NCI-H460 (cell line): ENCODE results near the genes CD276, INSYN1 and CYP11A1.

GRCh38 chr15:73193440-73194066 is 141.3 kb downstream of the NEO1 start:
RAMPAGE:
- cytosol, long total RNA: no peak
- long total RNA: no peak
- nucleus, long total RNA: no peak

RAMPAGE:
- cytosol, long total RNA: no peak
- long total RNA: no peak
- nucleus, long total RNA: no peak
These were observed 67.6 kb downstream of the HCN4 start for GRCh38 chr15:73301182-73301616.

GRCh38 chr15:73564942-73565219 is 68.3 kb downstream of the NPTN start:
RAMPAGE:
- cytosol, long total RNA: no peak
- long total RNA: no peak
- nucleus, long total RNA: no peak

DNA sequence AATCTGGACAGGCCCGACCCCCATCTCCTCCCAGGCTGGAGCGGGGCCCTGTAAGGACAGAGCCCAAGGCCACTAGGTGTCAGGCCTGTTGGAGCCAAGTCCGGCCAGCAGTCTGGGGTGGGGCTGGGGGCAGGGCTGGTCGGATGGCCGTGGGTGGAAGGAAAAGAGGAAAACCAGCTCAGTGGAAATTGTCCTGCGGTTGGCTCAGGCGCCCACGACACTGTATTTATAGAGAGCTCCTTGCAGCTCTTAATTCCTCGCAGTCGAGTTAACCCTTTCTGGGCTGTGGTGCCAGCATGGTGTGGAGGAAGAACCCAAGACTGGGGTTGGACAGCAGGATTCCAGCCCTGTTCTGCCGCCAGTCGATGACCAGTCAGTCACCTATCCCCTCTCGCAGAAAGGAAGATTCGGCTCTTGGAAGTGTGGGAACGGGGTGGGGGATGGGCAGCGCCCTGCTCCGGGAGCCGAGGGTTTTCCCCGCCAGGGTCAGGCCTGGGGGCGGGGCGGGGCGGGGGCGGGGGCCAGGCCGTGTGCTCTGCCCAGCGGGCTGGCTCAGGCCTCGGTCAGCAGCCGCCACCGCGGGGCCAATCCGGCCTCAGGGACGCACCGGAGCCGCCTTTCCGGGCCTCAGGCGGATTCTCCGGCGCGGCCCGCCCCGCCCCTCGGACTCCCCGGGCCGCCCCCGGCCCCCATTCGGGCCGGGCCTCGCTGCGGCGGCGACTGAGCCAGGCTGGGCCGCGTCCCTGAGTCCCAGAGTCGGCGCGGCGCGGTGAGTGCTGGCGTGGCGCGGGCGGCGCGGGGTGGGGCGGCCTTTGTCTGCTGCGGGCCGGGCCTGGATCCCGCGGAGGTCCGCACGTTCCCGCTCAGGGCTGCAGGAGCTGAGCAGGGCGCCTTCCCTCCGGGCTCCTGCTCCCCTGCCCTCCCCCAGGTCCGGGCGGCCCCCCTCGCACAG is at the start of gene CD276:
Gene CD276 (plus strand): TSS at position 692 of the 952 bp plus-strand sequence.
RAMPAGE:
- cytosol, long total RNA: no peak
- long total RNA: no peak
- nucleus, long total RNA: no peak

DNA sequence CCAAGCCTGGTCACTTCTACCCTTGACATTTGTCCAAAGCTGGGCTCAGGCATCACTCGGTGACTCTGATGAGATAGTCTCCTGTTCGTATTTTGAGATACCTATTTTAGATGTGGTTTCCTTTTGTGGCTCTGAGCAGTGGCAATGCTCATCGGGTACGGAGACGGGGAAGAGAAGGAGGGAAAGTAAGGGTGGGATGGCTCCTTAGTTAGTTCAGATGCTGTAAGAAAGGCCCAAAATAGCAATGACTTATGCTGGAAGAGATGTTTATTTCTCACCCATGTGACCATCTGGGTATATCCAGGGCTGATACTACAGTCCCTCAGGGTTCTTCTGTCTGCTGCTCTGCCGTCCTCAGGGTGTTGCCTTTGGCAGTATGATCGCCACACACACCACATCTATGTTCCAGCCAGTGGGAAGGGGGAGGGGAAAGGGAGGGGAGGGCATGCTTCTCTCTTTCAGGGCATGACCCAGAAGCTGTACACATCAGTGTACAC is 10.1 kb downstream of the CD276 start:
RAMPAGE:
- cytosol, long total RNA: no peak
- long total RNA: no peak
- nucleus, long total RNA: no peak

DNA sequence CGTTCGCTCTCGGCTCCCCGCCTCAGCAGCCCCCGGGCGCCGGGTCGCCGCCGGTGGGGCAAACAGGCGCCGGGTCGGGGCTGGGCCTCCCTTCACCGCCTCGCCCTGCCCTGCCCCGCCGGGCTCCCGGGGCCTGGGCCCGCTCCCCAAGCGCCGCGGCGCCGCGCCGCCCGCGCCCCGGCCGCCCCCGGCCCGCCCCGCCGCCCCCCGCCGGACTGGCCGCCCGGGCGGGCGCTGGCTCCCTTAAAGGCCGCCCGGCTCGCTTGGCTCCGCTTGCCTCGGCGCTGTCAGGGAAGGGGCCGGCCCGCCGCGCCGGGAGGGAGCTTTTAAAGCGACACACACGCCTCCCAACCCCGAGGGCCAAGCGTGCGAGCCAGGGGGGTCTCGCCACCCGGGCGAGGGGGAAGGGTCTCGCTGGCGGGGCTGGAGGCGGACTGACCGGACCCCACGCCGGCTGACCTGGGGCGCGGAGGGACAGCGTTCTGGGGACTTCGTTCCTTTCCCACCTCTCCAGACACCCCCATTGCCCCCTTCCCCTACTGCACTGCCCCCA is at the start of gene INSYN1:
Gene INSYN1 (minus strand): TSS at position 301 of the 553 bp plus-strand sequence.
RAMPAGE:
- cytosol, long total RNA: no peak
- long total RNA: no peak
- nucleus, long total RNA: no peak

DNA sequence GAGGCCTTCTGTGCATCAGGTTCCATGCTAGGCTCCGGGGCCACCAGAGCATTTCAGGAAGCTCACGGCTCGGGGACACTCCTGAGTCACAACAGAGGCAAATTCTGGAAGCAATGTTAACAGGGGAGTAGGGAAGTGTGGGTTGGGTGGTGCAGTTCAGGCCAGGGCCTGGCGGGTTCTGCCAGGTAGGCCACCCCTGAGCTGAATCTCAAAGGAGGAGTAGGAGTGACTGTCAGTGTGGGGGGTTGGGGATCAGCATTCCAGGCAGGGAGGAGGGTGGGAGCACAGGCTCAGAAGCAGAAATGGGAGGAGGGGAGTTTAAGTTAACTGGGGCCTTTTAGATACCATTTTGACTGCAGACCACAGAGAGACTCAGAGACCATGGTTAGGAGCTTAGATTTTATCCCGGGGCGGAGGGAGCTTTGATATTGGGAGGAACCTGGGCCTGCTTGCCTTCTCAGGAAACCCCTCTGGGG is 719 bp upstream of the INSYN1 start:
RAMPAGE:
- cytosol, long total RNA: no peak
- long total RNA: no peak
- nucleus, long total RNA: no peak

GRCh38 chr15:73927475-73928607 is 1.6 kb downstream of the LOXL1 start:
RAMPAGE:
- cytosol, long total RNA: start-site peak on the minus strand at chr15:73927697-73927829, 11 and 13 reads in 2 replicates
- long total RNA: start-site peak on the minus strand at chr15:73927788-73927831, 10 and 34 reads in 2 replicates; start-site peak on the minus strand at chr15:73927910-73928006, 8 and 34 reads in 2 replicates
- nucleus, long total RNA: no peak

RAMPAGE:
- cytosol, long total RNA: no peak
- long total RNA: no peak
- nucleus, long total RNA: no peak
These were observed 3.0 kb downstream of the LOXL1 start for GRCh38 chr15:73929243-73929688.

GRCh38 chr15:73983006-73983984 is 8.8 kb downstream of the STOML1 start:
RAMPAGE:
- cytosol, long total RNA: no peak
- long total RNA: no peak
- nucleus, long total RNA: no peak

RAMPAGE:
- cytosol, long total RNA: no peak
- long total RNA: no peak
- nucleus, long total RNA: no peak
These were observed 15.0 kb downstream of the CCDC33 start for GRCh38 chr15:74250953-74251797.

DNA sequence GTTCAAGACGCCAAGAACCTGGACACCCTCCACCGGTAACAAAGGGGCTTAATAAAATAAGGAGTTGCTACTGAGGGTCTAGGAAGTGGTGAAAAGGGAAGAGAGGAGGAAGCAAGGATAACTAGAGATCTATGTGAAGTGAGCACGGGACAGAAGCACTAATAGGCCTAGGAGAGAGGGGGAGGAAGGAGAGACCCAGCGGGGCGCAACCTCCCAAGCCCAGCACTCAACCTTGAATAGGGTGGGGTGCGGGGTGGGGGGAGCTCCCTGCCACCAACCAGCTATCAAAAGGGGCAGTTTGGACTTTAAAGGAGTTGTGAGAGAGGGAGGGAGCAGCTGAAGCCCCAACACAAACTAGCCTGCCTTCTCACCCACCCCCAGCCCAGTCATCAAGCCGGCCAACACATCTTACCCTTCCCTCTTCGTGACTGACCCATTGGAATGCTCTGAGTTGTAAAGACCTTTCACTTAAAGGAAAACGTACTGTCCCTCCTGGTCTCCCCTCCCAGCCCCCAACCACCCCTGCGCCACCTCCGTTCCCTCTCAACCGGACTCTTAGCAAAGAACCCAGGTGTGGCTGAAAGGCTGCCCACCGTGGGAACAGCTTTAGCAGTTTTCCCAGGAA is 2.7 kb downstream of the CYP11A1 start:
RAMPAGE:
- cytosol, long total RNA: no peak
- long total RNA: no peak
- nucleus, long total RNA: no peak

RAMPAGE:
- cytosol, long total RNA: no peak
- long total RNA: no peak
- nucleus, long total RNA: no peak
These were observed at the start of gene CYP11A1 for GRCh38 chr15:74367385-74368264. Gene CYP11A1, minus strand, starts transcription at chr15:74367646.

DNA sequence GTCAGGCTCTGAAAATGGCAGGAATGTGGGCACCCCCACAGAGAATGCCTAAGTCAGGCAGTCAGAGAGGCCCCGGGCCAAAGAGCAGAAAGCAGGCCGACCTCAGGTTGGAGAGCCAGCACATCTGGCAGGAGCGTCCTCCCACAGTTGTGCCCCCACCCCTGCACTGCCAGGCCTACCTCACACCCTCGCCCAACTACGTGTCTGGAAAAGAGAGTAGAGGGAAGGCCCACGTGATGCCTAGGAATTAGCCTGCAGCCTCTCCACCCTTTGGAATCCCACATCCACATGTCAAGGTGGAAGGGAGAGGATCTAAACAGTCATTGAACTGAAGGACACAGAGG is 10.7 kb downstream of the SEMA7A start:
RAMPAGE:
- cytosol, long total RNA: no peak
- long total RNA: no peak
- nucleus, long total RNA: no peak

DNA sequence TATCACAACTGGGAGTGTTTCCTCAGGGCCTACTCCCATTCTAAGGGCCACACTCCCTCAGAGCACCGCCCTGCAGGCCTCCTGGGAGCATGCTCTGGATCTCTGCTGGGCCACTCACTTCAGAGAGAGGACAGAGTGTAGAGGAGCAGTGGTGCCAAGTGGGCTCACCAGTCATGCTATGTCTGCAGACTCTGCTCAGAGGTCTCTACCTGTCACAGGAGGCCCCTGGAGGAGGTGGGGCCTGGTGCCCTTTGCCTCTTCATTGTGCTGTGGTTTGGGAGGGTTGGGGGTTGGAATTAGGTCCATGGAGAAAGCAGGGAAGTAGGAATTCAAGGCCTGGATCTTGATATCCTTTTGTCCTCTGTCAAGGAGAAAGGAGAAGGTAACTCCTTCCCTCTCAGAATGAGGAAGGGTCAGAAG is 21.0 kb upstream of the CLK3 start:
RAMPAGE:
- cytosol, long total RNA: no peak
- long total RNA: no peak
- nucleus, long total RNA: no peak

GRCh38 chr15:74597933-74599198 is 17.3 kb upstream of the CLK3 start:
RAMPAGE:
- cytosol, long total RNA: no peak
- long total RNA: no peak
- nucleus, long total RNA: no peak

GRCh38 chr15:74625347-74625758 is 9.7 kb downstream of the CLK3 start:
RAMPAGE:
- cytosol, long total RNA: no peak
- long total RNA: no peak
- nucleus, long total RNA: no peak

DNA sequence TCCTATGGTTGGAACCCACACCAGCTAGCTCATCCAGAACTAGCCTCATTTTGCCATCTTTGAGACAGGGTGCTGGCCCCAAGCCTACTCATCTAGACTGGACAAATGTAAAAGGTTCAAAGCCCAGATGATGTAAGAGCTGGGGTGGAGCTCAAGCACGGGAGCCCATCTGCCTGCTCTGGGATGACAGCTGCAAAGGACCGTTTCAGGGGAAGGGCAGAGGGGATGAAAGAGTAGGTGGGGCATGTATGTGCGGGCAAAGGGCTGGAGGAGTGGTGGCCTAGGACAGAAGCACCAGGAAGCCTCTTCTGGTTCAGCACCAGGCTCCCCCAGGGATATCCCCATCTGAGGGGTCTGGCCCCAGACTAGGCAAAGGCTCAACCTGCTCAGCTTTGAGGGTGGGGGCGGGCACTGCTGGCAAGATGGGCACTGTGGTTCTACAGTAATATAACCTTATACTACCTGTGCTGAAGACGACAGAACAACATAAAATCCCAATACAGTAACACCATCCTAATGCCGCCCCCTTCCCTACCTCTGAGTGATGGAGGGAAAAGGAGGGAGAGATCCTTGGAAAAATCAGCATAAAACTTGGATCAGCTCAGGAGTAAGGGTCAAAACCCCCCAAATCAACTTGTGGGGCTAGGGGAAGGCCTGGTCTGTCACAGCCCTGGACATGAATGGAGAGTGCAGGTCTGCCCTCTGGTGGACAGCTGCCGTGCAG is 16.0 kb downstream of the CLK3 start:
RAMPAGE:
- cytosol, long total RNA: no peak
- long total RNA: no peak
- nucleus, long total RNA: no peak

RAMPAGE:
- cytosol, long total RNA: no peak
- long total RNA: no peak
- nucleus, long total RNA: no peak
These were observed 37.7 kb downstream of the CLK3 start for GRCh38 chr15:74653299-74653859.

RAMPAGE:
- cytosol, long total RNA: no peak
- long total RNA: no peak
- nucleus, long total RNA: no peak
These were observed 5.0 kb downstream of the CSK start for GRCh38 chr15:74786752-74787462.